Pericardium fibroblast (primary cell): ENCODE measurements around a stretch of chr11.

DNA sequence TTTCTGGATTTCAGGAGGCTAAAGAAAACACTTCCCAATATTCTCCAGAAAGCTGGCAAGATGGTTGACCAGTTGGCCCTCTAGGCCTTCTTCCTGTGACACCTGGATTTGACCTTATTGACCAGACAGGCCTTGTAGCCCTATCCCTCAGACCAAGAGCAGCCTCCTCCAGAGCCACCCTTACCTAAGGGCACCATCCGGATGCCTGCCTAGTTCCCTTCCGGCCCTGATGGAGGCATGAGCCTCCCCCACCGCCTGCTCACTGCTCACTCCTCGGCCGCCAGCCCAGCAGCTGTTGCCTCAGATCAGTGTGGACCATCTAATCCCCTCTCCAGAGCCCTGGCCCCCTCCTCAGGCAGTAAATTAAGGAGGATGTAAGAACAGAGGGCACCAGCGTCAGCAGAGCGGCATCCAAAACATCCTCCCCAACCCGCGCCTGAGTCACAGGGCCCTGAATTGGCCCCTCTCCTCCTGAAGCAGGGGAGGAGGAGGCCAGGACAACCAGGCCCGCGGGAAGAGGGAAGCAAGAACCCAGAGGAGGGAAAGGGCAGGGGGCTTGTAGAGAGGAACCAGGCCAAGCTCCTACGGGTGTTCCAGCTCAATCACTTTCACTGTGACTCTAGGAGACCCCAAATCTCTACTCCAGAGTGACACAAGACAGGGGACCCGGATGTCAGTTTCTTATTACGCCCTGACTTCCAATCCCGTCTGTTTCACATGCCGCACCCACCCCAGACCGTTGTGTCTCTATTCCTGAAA, 31.4 kb upstream of the MYOD1 start:
- RAMPAGE, long total RNA, result no peak

- RAMPAGE, long total RNA, result no peak
Observed at GRCh38 chr11:18208783-18209319, 27.8 kb downstream of the SAA4 start.

GRCh38 chr11:18269583-18270056, 3.6 kb downstream of the SAA1 start:
- RAMPAGE, long total RNA, result no peak

DNA sequence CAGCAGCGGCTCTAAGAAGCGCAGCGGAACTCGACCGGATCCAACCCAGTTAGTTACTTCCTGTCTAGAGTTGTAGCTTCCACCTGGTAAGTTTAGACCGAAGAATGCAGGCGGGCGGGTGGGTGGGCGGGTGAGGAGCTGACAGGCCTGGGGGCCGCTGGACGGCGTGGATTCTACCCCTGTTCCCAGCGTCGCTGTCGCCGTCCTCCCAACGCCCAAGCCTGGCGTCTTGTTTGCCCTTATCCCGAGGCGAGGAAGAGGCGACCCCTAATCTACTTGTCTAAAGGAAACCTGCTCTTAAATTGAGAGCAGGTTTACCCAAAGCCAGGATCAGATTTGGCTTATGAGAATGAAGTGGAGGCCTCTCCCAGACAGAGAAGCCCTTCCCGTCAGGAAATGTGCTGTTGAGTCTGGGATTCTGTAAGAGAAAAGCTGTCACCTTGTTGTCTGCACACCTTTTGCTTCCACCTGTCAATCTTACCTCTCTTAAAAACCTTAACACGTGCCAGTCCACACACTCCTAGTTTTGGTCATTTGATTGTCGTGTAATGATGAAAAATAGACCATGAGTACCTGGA, 377 bp downstream of the GTF2H1 start:
- RAMPAGE, long total RNA, result no peak

DNA sequence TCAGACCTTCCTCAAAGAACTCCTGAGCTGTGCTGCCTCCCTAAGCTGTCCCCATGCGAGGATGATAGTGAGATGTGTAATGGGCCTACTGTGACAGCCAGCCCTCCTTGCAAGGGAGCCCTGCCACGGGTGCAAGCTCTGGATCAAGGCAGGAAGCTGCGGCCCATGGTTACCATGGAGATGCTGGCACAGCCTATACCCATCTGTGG, 11.1 kb upstream of the LDHA start:
- RAMPAGE, long total RNA, result no peak

- RAMPAGE, long total RNA, result no peak
Observed at GRCh38 chr11:18502286-18502585, 24.5 kb downstream of the TSG101 start.

DNA sequence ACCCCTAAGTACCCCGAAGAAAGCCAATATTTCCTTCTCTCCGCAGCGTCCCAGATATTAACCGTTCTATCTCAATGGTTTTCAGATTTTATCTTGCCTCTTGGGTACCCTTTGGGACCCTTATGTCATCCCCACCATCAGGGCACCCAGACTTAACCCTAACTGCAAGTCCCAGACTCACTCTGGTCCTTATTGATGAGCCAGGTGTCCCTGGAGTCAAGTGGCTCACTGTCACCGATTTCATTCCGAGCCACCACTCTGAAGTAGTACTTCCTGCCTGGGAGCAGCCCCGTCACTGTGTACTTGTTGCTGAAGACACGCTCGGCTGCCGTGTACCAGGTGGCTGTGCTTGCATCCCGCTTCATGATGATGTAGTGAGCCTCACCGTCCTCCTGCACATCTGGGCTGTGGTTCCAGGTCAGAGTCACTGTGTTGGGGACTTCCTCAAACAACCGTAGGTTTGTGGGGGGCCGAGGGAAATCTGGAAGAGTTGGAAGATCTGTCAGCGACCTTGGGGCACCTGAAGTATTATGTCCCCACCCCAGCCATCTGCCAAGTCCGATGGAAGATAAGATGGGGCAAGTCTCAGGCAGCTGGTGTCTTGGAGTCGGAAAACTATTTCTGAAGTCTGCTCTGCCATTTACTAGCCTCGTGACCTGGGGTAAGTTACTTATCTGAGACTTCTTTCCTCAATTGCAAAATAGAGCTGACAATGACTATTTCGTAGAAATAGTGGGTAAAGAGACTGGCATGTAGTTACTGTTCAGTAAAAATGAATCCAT, 8.3 kb downstream of the TMEM86A start:
- RAMPAGE, long total RNA, result no peak

GRCh38 chr11:18775921-18776292, 15.7 kb downstream of the PTPN5 start:
- RAMPAGE, long total RNA, result no peak

- RAMPAGE, long total RNA, result no peak
Observed at GRCh38 chr11:19350324-19351352, 109.9 kb upstream of the E2F8 start.

GRCh38 chr11:19401634-19402256, 161.0 kb upstream of the E2F8 start:
- RAMPAGE, long total RNA, result no peak

DNA sequence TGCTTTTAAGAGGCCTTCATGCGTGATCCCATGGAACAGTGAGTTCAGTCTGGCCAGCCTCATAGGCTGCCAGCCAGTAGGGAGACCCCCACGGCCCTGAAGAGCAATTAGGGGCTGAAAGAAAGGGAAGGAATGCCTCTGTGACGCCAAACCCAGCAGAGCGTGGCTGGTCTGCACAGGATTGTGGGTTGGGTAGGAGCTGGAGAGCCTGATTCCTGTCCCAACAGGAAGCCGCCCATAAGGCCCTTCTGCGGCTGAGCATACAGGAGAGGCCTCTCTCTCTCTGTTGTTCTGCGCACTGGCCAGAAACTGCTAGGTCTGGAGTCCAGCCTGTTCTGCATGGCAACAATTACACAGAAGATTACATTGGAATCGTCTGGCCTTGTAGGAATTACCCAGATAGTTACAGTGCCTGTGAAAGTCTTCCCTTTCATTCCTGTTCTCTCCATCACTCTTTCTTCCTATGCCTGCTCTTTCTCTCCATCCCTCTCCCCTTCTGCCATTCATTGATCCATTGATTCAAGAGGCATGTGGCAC, 181.6 kb upstream of the E2F8 start:
- RAMPAGE, long total RNA, result no peak

DNA sequence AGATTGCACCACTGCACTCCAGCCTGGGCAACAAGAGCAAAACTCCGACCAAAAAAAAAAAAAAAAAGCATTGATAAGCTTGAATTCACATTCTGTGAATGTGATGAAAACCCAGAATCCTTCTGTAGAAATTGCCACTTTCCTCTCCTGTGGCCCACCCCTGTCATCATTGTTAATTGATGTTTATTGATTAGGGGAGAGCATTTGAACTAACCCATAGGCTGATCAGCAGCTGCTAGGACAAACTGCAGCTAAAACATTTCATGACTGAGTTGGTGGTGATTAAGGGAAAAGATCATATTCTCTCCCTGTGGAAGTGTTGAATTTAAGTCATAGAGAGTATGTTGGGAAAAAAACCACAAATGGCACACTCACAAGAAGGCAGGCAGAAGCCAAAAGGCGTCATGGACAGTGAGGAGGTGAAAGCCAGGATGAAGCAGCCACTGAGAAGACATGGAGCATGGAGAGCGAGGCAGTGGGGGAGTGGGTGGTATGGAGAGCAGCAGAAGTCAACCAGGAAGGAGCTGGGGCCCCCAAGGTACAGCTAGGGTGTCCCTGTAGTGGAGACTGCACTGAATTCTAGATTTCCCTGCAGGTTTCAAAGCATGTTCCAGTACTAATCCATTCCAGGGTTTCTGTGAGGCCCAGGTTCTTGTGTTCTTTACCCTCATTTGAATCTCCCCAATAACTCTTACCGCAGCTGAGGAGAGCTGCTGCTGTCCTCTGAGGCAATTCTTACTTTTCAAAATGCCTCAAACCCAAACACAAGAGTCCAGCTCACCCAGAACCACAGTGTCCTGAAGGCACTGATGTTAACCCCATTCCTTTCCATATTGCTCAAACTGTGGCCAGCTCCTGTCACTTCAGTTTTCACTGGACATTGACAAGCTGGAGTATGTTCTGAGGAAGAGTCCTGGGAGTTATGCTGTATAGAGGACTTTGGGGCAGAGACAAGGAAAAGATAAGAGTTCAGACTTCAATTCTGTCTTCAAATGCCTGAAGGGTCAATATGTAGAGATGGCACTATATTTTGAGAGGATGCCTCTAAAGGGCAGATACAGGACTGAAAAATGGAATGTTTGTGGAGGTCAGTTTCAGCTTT, 191.8 kb upstream of the E2F8 start:
- RAMPAGE, long total RNA, result no peak

- RAMPAGE, long total RNA, result no peak
Observed at GRCh38 chr11:19455792-19456144, 215.0 kb upstream of the E2F8 start.

GRCh38 chr11:19459367-19459934, 218.7 kb upstream of the E2F8 start:
- RAMPAGE, long total RNA, result no peak

- RAMPAGE, long total RNA, result no peak
Observed at GRCh38 chr11:19505165-19506301, 207.1 kb upstream of the NAV2 start.

DNA sequence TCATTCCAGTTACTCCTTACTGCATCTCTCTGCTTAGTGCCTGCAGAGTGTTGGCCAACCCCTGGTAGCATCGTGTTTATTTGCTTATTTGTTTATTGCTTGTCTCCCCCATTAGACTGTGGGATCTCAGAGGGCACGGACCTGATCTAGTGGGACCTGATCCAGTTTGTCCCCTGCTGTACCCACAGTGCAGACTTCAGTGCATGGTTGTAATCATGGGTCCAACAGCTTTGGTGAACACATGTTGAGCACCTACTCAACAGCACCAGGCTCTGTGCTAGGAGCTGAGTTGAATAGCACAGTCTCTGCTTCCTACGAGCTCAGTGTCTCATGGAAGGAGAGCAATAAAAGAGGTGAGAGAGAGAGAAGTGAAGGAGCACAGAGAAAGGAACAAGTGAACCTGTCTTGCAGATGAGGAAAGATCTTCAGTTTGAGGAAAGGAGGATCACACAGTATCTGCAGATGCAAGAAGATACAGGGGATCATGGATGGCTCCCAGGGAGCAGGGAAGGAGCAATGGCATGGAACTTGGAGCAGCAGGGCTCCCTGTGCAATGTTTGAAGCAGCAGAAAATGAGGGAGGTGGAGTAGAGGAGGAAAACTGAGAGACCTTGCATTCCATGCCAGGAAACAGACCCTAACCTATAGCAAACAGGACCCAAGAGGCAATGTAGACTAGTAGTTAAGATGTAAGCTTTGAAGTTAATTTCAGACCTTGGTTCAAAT, 178.3 kb upstream of the NAV2 start:
- RAMPAGE, long total RNA, result no peak

- RAMPAGE, long total RNA, result no peak
Observed at GRCh38 chr11:19555293-19555552, 157.4 kb upstream of the NAV2 start.

DNA sequence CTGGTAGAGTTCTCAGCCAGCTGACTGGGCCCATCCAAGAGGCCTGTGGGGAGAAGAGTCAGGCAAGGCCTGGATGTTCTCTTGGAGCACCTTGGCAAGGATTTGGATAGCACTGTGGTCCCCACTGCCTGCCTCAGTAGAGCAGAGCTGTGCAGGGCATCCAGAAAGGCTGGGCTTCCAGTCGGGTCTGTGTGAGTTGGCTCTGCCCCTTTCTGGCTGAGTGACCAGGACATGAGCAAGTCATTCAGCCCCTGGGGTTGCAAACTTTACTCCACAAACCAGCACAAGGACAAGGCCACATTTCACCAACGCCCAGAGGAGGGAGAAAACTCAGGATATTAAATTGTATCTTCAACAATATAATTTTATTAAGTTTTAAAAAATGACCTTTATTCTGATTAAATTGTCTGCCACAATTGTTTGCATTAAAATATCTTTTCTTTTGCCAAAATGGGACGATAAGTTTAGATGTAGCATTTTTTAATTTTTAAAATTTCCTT, 29.1 kb upstream of the NAV2 start:
- RAMPAGE, long total RNA, result no peak

GRCh38 chr11:19697565-19698157, 15.0 kb upstream of the NAV2 start:
- RAMPAGE, long total RNA, result no peak

DNA sequence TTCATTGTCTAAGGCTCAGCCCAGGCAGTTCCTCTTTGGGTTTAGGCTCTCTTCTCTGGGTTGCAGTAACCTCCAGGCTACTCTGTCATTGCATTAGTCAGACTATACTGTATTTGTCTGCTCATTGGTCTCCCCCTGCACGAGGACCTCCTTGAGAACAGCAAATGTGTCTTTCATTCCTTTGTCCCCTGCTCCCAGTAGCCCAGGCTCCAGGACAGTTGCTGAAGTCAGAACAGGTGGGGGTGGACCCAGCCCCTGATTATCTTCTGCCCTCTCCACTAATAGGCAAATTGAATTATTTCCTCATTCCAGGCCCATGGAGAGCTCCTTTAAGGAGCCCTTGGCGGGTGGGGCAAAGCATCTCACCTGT, 40.8 kb downstream of the NAV2 start:
- RAMPAGE, long total RNA, result no peak